Jurkat, Clone E6-1 (cell line): ENCODE measurements around the gene COL6A1.

- RRBS, result 75% methylated on average over 2 of the region's 15 CpGs
Measured at GRCh38 chr21:45092968-45093686, 18.7 kb downstream of the ADARB1 start.

- RRBS, result no CpG with 5 or more reads among the region's 14 CpGs
Measured at GRCh38 chr21:45109863-45110787, 35.7 kb downstream of the ADARB1 start.

GRCh38 chr21:45132785-45133357 lies 58.5 kb downstream of the ADARB1 start:
- RRBS, result no CpG with 5 or more reads among the region's 11 CpGs

GRCh38 chr21:45138102-45138613 lies 63.8 kb downstream of the ADARB1 start:
- RRBS, result no CpG with 5 or more reads among the region's 6 CpGs

DNA sequence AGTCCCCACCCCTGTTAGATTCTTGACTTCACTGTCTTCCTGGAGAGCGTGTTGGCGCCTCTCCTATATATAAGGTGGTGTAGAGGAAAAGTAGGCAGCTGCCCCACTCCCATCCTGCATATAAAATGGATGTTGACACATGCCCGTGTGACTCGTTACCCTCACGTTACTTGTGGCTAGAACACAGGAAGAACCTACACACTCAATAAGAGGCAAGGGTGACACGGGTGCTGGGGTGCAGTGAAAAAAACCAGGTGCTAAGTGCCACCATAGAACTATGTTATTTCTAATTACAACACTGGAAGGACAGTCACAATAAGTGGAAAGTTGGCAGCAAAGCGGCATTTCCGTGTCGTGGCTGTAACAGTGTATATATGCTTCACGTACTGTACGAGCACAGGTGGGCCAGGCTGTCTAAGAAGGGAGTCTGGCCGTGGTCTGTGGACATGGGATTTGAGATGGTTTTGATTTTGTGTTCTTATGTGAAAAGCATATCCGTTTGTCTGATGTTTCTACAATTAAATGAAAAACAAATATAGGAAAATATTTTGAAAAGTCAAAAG lies 60.8 kb downstream of the POFUT2 start:
- RRBS, result no CpG with 5 or more reads among the region's 13 CpGs

GRCh38 chr21:45320357-45321087 lies 32.8 kb upstream of the POFUT2 start:
- RRBS, result no CpG with 5 or more reads among the region's 20 CpGs

- RRBS, result no CpG with 5 or more reads among the region's 14 CpGs
Measured at GRCh38 chr21:45323478-45324188, 35.9 kb upstream of the POFUT2 start.

DNA sequence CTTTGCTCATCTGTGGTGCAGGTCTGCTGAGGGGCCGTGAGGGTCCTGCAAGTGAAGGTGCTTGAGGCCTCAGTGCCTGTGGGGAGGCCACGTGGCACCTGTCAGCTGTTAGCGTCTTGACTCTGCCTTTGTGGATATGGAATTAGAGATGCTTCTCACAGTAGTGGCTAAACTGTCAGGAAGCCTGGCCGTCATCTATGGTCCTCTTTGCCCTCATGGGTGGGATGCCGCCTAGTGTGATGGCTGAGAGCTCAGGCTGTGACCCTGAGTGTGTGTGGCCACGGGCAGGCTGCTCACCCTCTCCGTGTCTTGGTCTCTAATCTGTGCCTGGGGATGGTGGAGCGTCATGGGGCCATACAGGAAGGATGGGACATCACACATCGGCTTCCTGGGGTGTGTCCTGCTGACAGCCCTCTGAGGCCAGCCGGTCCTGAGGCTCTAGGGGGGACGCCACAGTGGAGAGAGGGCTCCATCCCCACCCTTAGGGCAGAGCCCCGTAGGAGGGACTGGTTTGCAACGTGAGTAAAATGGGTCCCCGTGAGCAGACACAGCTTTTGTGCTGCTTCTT lies 7.8 kb downstream of the COL18A1 start:
- RRBS, result no CpG with 5 or more reads among the region's 14 CpGs

- RRBS, result no CpG with 5 or more reads among the region's 6 CpGs
Measured at GRCh38 chr21:45488533-45488868, 53.7 kb downstream of the SLC19A1 start.

- RRBS, result no CpG with 5 or more reads among the region's 22 CpGs
Measured at GRCh38 chr21:45505744-45506087, 36.5 kb downstream of the SLC19A1 start.

DNA sequence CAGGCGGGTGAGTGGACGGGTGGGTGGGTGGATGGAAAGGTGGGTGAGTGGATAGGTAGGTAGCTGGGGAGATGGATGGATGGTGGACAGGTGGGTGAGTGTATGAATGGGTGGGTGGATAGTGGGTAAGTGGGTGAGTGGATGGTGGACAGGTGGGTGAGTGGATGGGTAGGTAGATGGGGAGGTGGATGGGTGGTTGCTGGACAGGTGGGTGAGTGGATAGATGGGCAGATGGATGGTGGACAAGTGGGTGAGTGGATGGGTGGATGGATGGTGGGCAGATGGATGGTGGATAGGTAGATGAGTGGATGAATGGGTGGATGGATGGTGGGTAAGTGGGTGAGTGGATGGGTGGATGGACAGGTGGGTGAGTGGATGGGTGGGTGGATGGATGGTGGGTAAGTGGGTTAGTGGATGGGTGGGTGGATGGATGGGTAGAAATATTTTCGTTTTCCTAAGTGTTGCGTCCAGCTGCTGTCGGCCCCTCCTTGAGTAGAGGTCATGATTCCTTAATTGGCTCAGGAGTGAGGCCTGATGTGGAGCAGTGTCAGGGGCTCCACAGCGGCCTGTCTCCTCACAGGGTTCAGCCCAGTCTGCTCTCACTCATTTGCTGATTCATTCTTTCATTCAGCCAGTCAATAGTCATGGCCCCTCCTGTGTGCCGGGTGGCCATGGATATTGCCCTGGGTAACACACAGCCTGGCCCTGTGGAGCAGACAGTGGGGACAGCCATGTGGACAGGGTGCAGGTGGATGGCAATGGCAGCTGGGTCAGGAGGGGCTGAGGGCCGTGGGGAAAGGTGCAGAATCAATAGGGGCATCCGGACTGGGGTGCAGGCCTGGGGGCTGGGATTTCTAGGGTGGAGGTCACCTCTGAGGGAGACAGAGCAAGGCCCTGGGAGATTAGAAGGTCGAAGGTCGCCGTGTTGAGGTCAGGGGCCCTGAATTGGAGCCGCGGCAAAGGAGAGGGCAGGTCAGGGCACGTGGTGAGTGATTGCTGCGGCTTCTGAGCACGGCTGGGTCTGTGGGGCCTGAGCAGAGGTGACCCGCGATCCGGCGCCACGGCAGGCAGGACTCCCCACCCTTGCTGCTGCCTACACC lies 33.8 kb downstream of the SLC19A1 start:
- RRBS, result no CpG with 5 or more reads among the region's 22 CpGs

GRCh38 chr21:45509809-45510467 lies 32.3 kb downstream of the SLC19A1 start:
- RRBS, result 67% methylated on average over 6 of the region's 51 CpGs

DNA sequence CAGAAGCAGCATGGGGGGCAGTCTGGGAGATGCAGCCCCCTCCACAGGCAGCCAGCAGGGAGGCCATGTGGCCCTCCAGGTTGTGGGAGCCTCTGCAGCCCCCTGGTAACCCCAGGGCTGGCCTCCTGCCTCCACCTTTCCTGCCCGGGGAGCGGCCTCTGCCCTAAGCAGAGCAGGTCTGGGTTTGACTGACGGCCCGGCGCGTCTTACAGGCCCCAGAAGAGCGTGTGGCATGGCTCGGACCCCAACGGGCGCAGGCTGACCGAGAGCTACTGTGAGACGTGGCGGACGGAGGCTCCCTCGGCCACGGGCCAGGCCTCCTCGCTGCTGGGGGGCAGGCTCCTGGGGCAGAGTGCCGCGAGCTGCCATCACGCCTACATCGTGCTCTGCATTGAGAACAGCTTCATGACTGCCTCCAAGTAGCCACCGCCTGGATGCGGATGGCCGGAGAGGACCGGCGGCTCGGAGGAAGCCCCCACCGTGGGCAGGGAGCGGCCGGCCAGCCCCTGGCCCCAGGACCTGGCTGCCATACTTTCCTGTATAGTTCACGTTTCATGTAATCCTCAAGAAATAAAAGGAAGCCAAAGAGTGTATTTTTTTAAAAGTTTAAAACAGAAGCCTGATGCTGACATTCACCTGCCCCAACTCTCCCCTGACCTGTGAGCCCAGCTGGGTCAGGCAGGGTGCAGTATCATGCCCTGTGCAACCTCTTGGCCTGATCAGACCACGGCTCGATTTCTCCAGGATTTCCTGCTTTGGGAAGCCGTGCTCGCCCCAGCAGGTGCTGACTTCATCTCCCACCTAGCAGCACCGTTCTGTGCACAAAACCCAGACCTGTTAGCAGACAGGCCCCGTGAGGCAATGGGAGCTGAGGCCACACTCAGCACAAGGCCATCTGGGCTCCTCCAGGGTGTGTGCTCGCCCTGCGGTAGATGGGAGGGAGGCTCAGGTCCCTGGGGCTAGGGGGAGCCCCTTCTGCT lies 30.0 kb downstream of the SLC19A1 start:
- RRBS, result 92% methylated on average over 4 of the region's 39 CpGs

DNA sequence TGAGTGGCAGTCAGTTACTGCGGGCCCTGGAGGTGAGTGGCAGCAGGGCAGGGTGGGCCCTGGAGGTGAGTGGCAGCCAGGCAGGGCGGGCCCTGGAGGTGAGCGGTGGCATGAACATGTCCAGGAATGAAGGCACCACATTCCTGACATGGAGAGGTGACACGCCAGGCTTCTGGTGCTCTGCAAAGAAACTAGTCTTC lies 14.6 kb downstream of the SLC19A1 start:
- RRBS, result no CpG with 5 or more reads among the region's 4 CpGs

GRCh38 chr21:45631897-45632441 lies 11.6 kb upstream of the PCBP3 start:
- RRBS, result no CpG with 5 or more reads among the region's 13 CpGs

DNA sequence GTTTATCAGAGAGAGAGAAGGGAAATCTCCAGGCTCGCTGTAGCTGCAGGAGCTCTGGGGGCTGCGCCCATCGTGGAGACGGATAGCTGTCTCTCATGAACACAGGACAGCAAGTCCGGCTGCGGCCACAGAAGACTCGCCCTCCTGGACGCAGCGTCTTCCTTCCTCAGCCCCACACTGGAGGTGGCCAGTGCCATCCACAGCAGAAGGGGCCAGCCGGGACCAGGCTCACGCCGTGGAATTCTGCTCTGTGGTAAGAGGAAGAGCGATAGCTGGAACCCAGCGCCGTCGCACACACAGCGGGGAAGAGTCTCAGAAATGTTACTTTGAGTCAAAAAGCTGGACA lies 114.0 kb upstream of the COL6A1 start:
- RRBS, result no CpG with 5 or more reads among the region's 17 CpGs

- RRBS, result 74% methylated on average over 31 of the region's 77 CpGs
Measured at GRCh38 chr21:45972433-45973541, 8.8 kb upstream of the COL6A1 start.

- RRBS, result 73% methylated on average over 8 of the region's 36 CpGs
Measured at GRCh38 chr21:45974681-45975481, 6.7 kb upstream of the COL6A1 start.

- RRBS, result 8% methylated on average over 5 of the region's 25 CpGs
Measured at GRCh38 chr21:45981637-45982005, at the start of gene COL6A1. Gene COL6A1, plus strand, starts transcription at chr21:45981770.

GRCh38 chr21:46006174-46006563 lies 24.6 kb downstream of the COL6A1 start:
- RRBS, result no CpG with 5 or more reads among the region's 36 CpGs